Liver (tissue), 9 donors: ENCODE measurements around a stretch of chr14.

- PRO-cap, 5 experiments = no peak in any of the 5 experiments
- RAMPAGE, long total RNA, 2 experiments = no peak in any of the 2 experiments
- RRBS = no CpG with 5 or more reads among the region's 9 CpGs
Measured at GRCh38 chr14:24186459-24187282, 1.9 kb downstream of the IPO4 start.

- PRO-cap, 5 experiments = no peak in any of the 5 experiments
- RAMPAGE, long total RNA, 2 experiments = no peak in any of the 2 experiments
- RRBS = no CpG with 5 or more reads among the region's 5 CpGs
Measured at GRCh38 chr14:24235554-24236321, 3.0 kb downstream of the GMPR2 start.

DNA sequence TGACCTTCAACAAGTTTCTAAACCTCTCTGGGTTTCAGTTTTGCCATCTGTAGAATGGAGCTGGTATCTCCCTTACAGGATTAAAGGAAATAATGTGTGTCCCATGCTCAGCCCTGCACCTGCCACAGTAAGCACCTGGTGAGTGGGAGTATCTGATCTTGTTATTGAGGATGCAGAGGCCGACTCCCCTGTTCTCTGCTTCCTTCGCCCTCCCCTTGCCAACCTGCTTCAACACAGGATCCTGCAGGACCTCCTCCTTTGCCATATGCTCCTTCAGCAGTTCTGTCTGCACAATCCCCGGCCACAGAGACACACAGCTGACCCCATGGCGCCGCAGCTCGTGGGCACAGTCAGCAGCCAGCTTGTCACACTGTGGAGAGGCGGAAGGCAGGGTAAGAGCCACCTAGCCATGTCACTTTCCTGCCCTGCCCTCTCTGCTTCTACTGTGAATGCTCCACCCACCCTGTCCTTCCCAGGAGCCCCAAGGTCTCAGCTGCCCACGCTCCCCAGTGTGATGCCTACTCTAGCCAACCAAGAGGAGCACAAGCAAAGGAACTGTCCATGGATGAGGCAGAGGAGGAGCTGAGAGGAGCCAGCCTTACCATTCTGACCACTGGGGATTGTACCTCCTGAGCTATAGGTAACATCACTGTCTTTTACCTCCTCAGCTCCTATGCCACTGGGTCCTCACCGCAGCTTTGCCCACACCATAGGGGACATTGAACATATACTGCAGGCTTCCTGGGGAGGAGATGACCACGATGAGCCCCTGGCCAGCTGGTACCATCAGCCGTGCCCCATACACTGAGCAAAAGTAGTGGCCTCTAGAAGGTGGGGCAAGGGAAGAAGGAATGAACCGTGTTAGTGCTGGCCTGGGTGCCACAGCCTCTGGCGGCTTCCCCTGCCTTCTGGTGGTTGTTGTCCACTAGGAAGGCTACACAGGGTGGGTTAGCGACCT lies 7.3 kb downstream of the DHRS1 start:
- PRO-cap, 5 experiments = no peak in any of the 5 experiments
- RAMPAGE, long total RNA, 2 experiments = no peak in any of the 2 experiments
- RRBS = no CpG with 5 or more reads among the region's 14 CpGs

GRCh38 chr14:24298243-24298689 lies 1.3 kb downstream of the DHRS1 start:
- PRO-cap, 5 experiments = peak in 5 of 5 experiments; most common plus-strand start chr14:24298507 (in 5); most common minus-strand start chr14:24298358 (in 4)
- RAMPAGE, long total RNA, 2 experiments = no peak in any of the 2 experiments
- RRBS = no CpG with 5 or more reads among the region's 3 CpGs

DNA sequence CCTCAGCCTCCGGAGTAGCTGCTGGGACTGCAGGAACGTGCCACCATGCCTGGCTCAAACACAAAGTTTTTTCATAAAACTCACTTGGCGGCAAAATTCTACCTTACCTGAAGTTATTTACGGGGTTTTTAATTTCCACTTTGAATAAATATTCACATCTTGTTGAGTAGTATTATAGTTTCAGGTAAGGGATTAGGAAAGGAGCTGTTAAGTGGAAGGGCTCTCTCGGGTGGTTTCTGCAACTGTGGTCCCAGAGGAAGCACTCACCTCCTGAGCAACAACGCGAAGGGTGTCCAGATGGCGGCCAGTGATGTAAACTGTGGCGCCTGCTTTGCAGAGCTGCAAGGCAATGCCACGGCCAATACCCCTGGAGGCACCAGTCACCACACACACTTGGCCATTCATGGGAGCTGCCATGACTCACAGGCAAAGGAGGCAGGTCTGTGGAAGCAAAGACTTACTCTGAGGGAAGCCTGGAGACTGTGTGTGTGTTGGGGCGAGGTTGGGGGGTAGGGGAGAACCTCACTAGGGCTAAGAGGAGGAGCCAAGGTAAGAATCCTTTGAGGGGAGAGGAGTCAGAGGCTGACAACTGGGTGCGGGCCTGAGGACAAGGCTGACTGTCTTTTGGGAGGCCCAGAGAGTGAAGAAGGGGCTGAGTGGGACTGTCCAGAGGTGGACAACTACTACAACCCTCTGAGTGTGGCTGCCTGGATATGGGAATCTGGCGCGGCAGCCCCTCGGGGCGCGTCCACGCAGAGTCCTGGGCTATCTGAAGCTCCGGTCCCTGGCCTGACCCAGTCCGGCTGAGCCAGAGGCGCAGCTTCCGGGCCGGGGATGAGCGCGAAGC lies 667 bp downstream of the DHRS1 start:
- PRO-cap, 5 experiments = peak in 1 of 5 experiments; most common plus-strand start position 361 of the sequence (in 1); most common minus-strand start position 309 of the sequence (in 1)
- RAMPAGE, long total RNA, 2 experiments = no peak in any of the 2 experiments
- RRBS = no CpG with 5 or more reads among the region's 25 CpGs

DNA sequence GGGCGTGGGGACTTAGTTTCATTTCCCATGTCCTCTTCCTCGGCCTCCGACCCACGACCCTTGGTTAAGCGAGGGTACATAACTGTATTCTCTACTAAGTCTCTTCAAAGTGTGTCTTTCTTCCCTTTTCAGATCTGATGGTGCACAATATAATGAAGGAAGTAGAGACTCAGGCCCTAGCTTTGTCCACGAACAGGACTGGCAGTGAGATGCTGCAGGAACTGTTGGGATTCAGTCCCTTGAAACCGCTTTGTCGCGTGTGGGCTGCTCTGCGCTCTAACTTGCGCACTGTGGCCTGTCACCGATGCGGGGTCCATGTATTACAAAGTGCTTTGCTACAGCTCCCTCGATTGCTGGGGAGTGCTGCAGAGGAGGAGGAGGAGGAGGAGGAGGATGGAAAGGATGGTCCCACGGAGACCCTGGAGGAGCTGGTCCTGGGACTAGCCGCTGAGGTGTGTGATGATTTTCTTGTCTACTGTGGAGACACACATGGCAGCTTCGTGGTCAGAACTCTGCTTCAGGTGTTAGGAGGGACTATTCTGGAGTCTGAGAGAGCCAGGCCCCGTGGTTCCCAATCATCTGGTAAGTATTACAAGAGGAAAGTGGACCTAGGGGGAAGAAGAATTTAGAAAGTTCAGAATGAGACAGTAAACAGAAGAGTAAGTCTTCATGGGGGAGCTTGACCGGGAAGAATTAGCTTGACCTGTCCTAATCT lies 783 bp downstream of the NOP9 start:
- PRO-cap, 5 experiments = no peak in any of the 5 experiments
- RAMPAGE, long total RNA, 2 experiments = no peak in any of the 2 experiments
- RRBS = no CpG with 5 or more reads among the region's 19 CpGs

- PRO-cap, 5 experiments = no peak in any of the 5 experiments
- RAMPAGE, long total RNA, 2 experiments = no peak in any of the 2 experiments
- RRBS = no CpG with 5 or more reads among the region's 3 CpGs
Measured at GRCh38 chr14:24317087-24317658, 5.9 kb downstream of the LTB4R start.

DNA sequence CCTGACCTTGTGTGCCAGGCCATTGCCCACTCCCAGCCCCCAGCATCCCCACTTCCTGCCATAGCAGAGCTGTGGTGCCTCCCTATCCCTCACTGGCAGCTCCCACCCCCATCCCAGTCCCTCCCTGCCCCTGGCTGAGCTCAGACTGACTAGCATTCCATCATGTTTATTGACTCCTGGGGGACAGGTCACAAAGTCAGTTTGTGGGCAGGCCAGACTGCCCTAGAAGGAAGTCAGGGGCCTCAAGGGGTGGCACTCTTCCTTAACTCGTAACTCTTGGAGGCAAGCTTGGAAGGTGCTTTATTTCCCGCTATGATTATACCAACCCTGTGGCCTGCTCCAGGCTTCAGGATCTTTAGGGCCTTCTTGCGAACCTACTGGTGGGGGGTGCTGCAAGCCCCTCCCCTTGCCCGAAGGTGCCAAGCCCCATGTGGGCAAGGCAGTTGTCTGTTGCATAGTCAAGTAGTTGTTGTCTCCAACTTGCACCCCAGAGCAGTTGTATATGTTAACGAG lies 1.1 kb upstream of the ADCY4 start:
- PRO-cap, 5 experiments = no peak in any of the 5 experiments
- RAMPAGE, long total RNA, 2 experiments = no peak in any of the 2 experiments
- RRBS = no CpG with 5 or more reads among the region's 5 CpGs

DNA sequence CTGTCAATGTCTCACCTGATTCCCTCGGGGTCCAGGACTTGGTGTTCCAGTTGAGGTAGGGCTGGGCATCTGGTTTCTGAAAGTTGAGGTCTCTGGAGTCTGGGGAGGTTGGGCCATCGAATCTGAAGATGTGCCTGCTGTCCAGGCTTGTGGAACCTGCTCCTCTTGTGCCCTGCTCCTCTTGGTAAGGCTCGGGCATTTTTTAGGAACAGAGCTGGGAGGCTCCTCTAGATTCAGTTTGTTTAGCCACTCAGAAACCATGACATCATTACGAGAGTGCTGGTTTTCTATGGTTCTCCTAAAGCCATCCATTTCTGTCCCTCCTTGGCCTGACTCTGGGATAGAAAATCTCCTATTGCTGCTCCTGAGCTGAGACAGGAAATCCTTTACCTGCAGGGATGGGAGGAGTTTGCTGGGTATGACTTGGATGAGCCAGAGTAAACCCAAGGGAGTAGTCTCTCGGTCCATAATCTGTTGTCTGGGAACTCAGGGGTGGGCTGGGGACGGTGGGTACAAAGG lies 2.3 kb upstream of the ADCY4 start:
- PRO-cap, 5 experiments = no peak in any of the 5 experiments
- RAMPAGE, long total RNA, 2 experiments = no peak in any of the 2 experiments
- RRBS = no CpG with 5 or more reads among the region's 6 CpGs

GRCh38 chr14:24353828-24354414 lies 14.1 kb upstream of the NFATC4 start:
- PRO-cap, 5 experiments = no peak in any of the 5 experiments
- RAMPAGE, long total RNA, 2 experiments = no peak in any of the 2 experiments
- RRBS = no CpG with 5 or more reads among the region's 3 CpGs

DNA sequence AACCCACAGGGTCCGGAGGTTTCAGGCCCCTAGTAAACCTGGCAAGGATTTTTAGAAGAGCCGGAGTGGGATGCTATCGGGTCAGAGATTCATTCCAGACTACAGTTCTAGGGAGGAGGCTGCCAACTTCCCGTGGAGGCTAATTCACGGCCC lies 836 bp upstream of the NFATC4 start:
- PRO-cap, 5 experiments = no peak in any of the 5 experiments
- RAMPAGE, long total RNA, 2 experiments = no peak in any of the 2 experiments
- RRBS = no CpG with 5 or more reads among the region's 5 CpGs

- PRO-cap, 5 experiments = no peak in any of the 5 experiments
- RAMPAGE, long total RNA, 2 experiments = no peak in any of the 2 experiments
- RRBS = no CpG with 5 or more reads among the region's 11 CpGs
Measured at GRCh38 chr14:24367425-24367754, 594 bp upstream of the NFATC4 start.

DNA sequence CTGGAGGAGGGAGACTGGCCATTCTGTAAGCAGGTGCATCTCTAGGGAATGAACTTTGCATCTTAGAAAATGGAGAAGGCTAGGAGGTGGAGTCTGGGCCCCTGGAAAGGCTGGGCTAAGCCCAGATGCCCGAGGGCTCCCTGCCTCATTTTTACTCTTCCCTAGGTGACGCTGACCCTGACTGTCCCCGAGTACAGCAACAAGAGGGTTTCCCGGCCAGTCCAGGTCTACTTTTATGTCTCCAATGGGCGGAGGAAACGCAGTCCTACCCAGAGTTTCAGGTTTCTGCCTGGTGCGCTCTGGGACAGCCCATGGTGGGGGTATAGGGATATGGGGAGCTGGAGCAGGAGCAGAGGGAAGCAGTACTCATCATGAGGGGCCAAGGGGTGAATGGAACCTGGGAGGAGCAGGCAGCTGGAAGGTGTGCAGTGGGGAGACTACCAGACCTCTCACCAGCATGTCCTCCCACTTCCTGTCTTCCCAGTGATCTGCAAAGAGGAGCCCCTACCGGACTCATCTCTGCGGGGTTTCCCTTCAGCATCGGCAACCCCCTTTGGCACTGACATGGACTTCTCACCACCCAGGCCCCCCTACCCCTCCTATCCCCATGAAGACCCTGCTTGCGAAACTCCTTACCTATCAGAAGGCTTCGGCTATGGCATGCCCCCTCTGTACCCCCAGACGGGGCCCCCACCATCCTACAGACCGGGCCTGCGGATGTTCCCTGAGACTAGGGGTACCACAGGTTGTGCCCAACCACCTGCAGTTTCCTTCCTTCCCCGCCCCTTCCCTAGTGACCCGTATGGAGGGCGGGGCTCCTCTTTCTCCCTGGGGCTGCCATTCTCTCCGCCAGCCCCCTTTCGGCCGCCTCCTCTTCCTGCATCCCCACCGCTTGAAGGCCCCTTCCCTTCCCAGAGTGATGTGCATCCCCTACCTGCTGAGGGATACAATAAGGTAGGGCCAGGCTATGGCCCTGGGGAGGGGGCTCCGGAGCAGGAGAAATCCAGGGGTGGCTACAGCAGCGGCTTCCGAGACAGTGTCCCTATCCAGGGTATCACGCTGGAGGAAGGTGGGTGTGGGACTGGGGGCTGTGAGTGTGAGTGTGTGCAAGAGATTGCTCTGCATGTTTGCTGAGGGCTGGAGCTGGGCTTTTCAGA lies 8.2 kb downstream of the NFATC4 start:
- PRO-cap, 5 experiments = no peak in any of the 5 experiments
- RAMPAGE, long total RNA, 2 experiments = no peak in any of the 2 experiments
- RRBS = no CpG with 5 or more reads among the region's 26 CpGs

DNA sequence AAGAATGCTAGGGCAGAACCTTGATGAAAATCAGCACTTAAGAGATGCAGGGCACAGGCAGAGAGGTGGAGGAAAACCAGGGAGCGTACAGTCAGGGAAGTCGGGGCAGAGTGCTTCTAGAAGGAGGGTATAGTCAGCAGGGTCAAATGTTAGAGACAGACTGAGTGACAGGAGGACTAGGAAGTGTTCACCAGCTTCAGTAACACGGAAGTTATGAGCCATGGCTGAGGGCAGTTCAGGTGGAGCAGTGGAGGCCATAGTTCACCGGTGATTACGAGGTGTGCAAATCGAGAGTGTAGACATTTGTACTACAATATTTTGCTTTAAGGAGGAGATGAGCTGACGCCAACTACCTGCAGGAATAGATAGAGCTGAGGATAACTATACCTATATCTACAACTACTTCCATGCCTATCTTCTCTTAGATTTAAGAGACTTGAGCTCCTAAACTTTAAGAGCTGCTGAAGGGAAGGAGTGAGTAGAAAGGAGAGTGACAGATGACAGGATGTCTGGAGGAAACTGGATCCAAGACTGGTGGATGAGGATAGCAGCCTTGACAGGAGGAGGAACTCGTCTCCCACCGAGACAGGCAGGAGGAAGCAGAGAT lies 6.5 kb downstream of the CBLN3 start:
- PRO-cap, 5 experiments = no peak in any of the 5 experiments
- RAMPAGE, long total RNA, 2 experiments = no peak in any of the 2 experiments
- RRBS = no CpG with 5 or more reads among the region's 9 CpGs

- PRO-cap, 5 experiments = no peak in any of the 5 experiments
- RAMPAGE, long total RNA, 2 experiments = no peak in any of the 2 experiments
- RRBS = no CpG with 5 or more reads among the region's 2 CpGs
Measured at GRCh38 chr14:24633222-24633661, 748 bp downstream of the GZMB start.

DNA sequence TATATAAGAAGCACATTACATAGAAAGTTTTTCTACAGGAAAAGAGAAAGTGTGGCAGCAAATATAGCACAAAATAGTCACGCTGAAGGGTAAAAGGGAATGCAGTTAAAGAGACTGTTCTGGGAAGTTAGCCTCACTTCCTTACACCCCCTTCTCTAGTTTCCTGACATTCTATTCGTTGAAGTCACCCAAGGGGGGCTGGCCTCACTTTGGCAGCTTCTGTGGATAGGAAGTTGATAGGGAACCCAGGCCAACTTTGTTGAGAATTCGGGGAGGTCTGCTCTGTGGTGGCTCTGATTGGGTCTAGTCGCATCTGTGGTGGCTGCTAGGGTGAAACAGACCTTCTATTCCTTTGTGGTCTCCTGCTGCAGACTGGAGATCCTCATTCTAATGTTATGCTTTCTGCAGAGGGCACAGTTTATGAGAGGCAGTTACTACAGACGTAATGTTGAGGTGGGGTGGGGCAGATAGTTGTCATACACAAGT lies 28.7 kb upstream of the GZMB start:
- PRO-cap, 5 experiments = no peak in any of the 5 experiments
- RAMPAGE, long total RNA, 2 experiments = no peak in any of the 2 experiments
- RRBS = no CpG with 5 or more reads among the region's 5 CpGs

GRCh38 chr14:24817022-24817321 lies 183.0 kb upstream of the GZMB start:
- PRO-cap, 5 experiments = peak in 3 of 5 experiments; most common minus-strand start chr14:24817199 (in 3)
- RAMPAGE, long total RNA, 2 experiments = no peak in any of the 2 experiments
- RRBS = no CpG with 5 or more reads among the region's 6 CpGs

DNA sequence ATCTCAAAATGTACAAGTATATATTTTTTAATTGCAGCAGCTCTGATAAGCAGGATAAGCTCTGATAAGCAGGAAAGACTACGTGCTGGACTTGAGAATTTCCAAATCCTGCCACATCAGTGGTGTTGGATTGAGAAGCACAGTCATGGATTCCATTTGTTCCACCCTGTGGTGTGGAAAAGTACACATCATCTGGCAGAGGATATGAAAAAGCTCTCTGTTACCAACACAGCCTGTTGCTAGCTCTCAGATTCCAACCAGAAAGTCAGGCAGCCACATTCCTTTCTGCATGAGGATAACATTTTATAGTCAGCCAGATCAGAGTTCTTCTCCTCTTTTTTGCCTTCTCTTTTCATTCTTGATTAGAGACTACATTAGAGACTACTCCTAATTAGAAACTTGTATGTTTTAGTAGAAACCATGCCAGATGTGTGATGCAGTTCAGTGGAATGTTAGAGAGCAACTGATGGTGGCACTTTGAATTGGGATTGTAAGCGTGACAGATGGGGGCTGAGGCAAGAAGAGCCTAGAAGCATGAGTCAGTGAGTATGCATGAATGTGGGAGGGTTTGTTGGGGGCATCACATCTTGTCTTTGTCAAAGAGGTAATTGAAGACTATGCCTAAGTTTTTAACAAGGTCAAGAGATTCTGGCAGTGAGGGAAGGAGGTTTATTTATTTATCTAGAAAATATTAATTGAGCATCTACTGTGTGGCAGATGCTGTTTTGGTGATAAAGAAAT lies 61.2 kb upstream of the STXBP6 start:
- PRO-cap, 5 experiments = no peak in any of the 5 experiments
- RAMPAGE, long total RNA, 2 experiments = no peak in any of the 2 experiments
- RRBS = no CpG with 5 or more reads among the region's 2 CpGs

DNA sequence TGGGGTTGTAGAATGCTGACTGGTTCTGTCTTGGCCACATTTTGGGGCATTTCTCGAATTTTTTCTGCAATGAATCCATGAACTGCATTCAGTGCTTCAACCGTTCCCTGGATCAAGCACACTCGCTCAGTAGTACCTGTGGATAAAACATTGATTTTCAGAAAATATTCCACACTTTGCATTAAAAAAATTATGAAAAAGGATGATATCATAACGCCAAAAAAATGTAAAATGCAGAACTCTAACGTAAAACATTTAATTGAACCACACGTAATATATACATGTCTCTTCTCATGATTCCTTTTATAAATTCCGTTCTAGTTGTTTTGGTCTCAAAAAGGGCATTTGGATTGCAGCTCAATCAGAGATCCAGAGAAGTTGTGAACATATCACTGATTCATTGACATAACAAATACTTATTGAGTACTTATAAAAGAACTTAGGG lies 117.8 kb downstream of the NOVA1 start:
- PRO-cap, 5 experiments = no peak in any of the 5 experiments
- RAMPAGE, long total RNA, 2 experiments = no peak in any of the 2 experiments
- RRBS = no CpG with 5 or more reads among the region's 7 CpGs

DNA sequence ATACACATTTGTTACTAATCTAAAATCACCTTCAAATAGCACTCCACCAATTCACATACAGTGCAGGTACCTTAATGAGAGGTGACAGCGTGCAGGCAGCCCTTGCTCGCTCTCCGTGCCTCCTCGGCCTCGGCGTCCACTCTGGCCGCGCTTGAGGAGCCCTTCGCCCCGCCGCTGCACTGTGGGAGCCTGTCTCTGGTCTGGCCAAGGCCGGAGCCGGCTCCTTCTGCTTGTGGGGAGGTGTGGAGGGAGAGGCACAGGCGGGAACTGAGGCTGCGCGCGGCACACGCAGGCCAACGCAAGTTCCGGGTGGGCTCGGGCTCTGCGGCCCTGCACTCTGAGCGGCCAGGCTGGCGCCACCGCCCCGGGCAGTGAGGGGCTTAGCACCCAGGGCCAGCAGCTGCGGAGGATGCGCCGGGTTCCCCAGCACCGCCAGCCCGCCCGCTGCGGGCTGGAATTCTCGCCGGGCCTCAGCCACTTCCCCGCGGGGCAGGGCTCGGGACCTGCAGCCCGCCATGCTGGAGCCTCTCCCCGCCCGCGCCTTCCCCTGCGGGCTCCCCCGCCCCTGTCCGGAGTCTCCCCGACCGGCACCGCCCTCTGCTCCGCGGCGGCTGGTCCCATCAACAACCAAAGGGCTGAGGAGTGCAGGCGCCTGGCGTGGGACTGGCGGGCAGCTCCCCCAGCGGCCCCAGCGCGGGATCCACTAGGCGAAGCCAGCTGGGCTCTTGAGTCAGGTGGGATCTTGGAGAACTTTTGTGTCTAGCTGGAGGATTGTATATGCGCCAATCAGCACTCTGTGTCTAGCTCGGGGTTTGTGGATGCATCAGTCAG lies 921.3 kb upstream of the FOXG1 start:
- PRO-cap, 5 experiments = peak in 1 of 5 experiments; most common minus-strand start position 463 of the sequence (in 1)
- RAMPAGE, long total RNA, 2 experiments = no peak in any of the 2 experiments
- RRBS = 92% methylated on average over 16 of the region's 60 CpGs